Measurements from ENCODE around the genes SETBP1 and KATNAL2.

DNA sequence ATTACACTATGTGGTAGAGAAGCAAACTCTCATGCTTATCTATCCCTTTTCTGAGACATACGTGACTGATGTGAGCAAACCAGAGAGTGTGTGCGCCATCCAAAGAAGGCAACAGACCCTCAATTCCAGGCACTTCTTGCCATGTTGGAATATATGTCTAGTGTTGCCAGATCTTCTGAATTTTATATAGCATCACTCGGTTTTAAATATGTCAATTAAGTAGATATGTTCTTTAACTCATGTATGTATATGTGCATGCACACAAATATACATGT, 207.6 kb downstream of the PIK3C3 start:
- PRO-cap, result no peak
- RAMPAGE, long total RNA, result no peak

GRCh38 chr18:42614662-42615125, 500.8 kb downstream of the RIT2 start:
- PRO-cap, result no peak
- RAMPAGE, long total RNA, result no peak

DNA sequence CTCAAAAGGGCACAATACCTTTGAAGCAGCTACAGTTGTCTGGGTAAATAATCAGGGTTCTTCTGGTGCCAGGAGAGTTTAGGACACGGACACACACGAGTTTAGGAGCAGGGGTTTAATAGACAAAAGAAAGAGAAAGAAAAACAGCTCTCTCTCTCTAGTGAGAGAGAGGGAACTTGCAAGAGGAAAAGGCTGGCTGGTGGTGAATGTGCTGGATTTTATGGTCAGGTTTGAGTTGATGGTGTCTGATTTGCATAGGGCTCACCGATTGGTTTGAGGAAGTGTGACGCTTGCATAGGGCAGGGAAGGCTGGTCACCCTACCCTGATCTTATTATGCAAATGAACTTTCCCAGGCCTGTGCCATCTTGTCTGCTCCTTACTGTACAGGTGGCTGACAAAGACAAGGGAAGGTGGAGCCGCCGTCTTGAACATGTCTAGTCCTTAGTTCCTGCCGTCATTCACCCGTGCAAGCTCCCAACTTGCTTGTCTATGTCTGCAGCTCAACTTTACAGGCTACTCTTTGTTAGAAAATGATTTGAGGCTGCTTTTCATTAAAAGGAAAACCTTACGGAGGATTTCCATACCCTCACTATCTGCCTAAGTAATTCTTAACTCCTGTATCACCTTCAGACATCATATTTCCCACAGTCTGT, 408.8 kb downstream of the RIT2 start:
- PRO-cap, result no peak
- RAMPAGE, long total RNA, result no peak

DNA sequence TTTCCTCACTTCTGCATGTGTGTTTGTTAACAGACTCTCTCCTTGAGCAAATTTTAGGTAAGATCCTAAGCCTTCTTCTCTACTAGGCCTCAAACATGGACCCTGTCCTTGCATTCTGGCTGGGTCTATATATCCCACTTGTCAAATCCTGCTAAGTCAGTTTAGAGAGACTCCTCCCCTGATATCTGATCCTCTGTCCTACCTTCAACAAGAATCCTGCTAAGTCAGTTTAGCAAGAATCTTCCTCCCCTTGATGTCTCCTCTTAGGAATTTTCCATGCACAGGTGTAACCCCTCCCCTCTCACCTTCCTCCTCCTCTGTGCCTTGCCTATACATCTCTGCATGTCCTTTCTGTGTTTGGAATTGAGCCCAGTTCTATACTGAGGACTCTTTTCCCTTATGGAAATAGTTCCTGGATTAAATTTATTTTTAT, 80.9 kb downstream of the RIT2 start:
- PRO-cap, result no peak
- RAMPAGE, long total RNA, result no peak

DNA sequence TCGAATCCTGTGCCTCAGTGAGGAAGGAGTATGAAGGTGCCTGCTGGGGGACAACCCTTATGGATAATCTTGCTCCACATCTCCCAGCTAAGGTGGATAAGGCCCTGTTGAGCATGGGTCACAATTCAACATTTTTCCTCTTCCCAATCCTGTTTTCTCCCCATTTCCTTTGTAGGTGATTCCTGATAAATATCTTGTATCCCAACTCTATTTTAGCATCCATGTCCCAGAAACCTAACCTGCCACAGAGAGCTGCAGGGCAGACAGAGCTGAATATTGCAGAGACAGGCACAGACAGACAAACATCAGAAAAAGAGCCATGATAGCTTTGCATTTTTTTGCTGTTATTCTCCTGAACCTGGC, 142.3 kb upstream of the SYT4 start:
- PRO-cap, result no peak
- RAMPAGE, long total RNA, result no peak

DNA sequence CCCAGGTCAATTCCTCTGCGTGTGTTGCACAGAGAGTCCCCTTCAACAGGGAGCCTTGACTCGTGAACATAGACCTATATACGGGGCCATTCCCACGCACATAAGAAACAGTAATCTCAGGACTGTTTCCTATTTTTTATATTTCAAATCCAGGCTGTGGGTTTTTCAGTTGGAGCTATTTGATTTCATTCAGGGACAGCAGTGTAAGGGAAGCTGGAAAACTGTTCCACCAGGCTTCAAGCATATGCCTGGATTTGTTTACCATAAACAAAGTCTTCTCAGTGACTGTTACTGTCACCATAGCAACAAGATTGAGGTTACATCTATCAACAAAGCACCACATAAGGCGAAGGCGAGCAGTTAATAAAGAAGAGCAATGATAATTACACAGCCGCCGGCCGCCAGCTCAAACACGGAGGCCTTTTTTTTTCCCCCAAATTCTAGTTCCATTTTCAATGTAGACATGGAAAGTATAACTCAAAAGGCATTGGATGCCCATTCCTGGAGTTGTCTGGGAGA, 553.6 kb upstream of the SYT4 start:
- PRO-cap, result no peak
- RAMPAGE, long total RNA, result no peak

DNA sequence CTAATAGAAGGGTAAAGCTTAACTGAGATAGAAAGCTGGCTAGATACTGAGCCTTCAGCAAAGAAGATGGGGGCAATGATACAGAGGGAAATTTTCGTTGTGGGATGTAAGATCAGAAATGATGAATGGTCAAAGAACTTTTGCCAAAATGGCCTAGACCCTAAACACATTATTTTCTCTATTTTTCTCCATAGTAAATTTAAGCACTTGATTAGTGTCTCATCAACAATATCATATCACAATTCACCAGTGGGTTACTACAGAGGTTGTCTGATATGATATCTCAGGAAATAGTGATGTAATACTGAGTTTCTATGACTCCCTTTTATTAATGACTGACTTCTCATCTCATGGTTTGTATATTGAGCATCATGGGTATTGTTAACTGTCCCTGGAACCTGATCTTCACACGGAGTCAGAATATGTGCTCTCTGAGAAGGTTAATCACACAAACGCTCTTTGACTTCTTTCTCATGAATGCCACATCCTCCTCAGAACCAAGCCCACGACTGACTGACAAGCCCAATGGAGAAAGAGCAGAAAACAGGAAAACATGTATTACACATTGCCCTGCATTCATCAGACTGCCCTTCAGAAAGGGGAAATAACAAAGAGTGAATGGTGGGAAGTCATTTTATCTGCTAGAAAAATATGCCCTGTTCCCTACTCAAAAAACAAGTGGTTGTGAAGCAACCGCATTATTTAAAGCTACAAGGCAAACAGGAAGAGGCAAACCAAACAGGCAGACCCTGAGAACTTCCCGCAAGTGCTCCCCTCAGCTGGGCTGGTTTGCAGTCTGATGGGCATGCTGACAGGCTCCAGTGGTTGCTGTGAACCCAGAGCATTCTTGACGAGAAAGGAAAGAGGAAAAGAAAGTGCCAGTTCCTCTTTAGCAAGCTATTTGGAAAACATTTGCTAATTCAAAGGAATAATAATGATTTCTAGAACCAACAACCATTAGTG, 173.0 kb upstream of the SETBP1 start:
- PRO-cap, result no peak
- RAMPAGE, long total RNA, result no peak

GRCh38 chr18:44680744-44681427, at the start of gene SETBP1:
SETBP1 (plus strand) TSS chr18:44680888.
- PRO-cap, result no peak
- RAMPAGE, long total RNA, result no peak

- PRO-cap, result unidirectional peak, minus-strand start at chr18:44759236; bidirectional peak, plus-strand start at chr18:44759586, minus-strand start at chr18:44759327
- RAMPAGE, long total RNA, result no peak
These were observed 78.6 kb downstream of the SETBP1 start for GRCh38 chr18:44759098-44759859.

GRCh38 chr18:44772361-44772881, 91.7 kb downstream of the SETBP1 start:
- PRO-cap, result no peak
- RAMPAGE, long total RNA, result no peak

DNA sequence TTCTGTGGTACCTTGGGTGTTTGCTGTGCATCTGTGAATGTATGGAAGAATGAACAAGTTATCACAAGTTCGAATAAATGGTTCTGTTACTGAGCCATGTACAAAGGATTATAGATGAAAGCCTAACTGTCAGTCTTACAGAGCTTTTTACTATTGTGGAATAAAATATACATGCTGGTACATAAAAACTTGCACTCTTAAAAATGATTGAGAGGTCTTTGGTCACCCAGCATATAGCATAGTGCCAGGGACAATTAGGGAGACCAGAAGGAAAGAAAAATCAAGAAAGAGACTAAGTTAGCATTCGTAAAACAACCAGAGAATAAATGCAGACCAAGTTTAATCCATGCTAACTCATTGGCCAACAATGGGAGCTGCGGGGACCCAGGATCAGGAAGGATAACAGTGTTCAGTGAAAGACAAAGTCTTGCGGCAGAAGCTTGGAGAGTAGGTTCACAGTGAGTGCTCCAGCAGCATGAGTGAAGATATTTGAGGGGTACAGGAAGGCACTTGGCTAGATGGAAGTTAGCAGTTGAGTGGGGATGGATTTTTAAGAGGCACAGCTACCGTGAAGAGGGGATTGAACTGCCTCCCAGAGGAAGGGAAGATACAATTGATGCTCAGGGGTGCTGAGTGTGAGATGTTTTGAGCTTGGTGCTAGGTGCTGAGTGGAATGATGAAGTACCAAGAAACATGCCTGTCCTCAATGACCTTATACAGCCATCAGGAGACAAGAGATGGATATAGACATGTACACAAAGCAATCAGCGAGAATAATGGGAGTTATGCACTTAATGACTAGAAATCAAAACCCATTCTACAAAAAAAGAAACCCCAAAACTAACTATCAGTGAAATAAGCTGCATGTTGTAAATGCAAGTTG, 281.4 kb downstream of the SETBP1 start:
- PRO-cap, result no peak
- RAMPAGE, long total RNA, result no peak

DNA sequence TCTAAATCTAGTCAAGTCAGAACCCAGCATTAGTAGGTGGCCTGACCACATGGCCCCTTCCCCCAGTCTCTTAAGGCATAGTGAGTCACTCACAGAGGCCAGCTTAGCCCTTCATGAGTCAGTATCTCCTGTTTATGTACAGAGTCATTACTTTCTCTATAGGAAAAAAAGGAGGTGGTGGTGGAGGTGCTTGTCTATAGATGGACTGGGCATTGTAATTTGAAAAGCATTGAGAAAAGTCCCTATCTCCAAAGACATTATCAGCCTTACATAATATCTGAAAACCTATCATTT, 22.7 kb upstream of the SIGLEC15 start:
- PRO-cap, result no peak
- RAMPAGE, long total RNA, result no peak

DNA sequence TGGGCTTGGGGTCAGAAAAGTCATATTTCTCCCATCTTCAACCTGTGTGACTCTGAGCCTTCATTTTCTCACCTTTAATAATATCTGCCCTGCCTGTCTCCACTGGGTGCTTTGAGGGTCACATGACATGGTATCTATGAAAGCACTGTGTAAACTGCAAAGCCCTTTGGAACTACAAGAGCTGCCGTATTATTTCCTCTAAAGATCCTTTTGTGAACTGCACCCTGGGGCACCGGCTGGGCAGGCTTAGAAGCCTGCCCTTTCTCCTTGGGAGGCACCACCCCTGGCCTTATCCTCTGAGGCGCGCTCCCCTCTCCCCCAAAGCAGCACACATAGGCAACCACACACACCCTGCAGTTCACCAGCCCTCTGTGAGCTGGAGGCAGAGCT, 10.7 kb downstream of the SIGLEC15 start:
- PRO-cap, result no peak
- RAMPAGE, long total RNA, result no peak

DNA sequence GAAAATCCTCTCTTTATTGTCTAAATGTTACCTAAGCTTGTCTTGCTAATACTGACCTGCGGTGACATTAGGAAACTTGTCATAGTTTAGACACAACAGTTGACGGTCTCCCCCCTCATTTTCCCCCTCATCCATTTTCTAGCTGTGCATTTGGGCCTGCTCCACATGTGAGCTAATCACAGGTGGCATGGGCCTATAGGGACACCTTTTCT, 125.8 kb downstream of the LOXHD1 start:
- PRO-cap, result no peak
- RAMPAGE, long total RNA, result no peak

- PRO-cap, result no peak
- RAMPAGE, long total RNA, result no peak
These were observed 57.8 kb upstream of the ST8SIA5 start for GRCh38 chr18:46814593-46815122.

- PRO-cap, result bidirectional peak, plus-strand start at chr18:46917602, minus-strand start at chr18:46917454
- RAMPAGE, long total RNA, result no peak
These were observed at the start of gene KATNAL2 for GRCh38 chr18:46917570-46917955. KATNAL2 (plus strand) TSS chr18:46917602.

DNA sequence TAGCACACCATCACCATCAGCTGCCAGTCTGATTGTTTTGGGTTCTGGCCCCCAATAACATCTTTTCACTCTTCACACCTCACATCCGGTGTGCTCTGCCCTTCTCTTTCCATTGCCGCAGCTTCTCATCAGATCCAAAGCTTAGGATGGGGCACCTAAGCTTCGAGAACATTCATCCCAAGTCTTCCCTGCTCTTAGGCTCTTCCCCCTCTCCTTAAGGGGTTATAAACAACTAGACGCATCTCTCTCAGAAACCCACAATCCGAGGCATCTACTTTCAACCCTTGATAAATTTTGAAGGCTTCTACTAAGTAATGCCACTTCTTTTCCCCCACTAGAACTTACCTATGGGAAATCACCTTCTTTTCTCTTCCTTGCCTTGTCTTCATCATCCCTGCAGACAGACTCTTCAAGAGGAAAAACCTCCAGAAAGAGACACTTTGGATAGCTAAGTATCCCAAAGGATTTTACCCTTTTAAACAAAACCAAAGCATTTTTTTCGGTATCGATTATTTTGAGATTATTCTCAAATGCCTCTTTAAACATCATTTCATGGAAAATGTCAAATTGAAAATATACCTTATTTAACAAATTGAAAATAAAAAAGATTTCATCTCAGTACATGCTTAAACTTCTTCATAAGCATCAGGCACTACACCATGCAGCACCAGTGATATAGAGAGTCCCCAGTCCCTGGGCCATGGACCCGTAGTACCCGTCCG, 48.5 kb downstream of the HDHD2 start:
- PRO-cap, result no peak
- RAMPAGE, long total RNA, result no peak

DNA sequence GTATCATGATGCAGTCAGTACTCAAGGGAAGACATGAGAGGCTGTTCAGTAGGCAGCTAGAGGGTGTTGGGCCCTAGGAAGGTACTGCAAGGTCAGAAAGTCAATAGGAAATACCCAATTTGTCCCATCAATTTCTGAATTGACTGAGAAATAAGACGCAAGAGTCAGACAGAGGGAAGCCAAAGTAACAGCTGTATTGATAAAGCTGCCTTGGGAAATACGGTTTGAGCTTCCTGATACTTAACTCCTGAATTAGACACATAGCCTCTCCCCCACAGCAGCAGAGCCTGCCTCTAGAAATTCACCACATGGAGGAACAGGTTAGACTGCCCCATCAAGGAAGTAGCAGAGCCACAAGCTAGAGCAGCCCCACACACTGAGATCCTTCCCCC, 220.1 kb downstream of the SMAD2 start:
- PRO-cap, result no peak
- RAMPAGE, long total RNA, result no peak

DNA sequence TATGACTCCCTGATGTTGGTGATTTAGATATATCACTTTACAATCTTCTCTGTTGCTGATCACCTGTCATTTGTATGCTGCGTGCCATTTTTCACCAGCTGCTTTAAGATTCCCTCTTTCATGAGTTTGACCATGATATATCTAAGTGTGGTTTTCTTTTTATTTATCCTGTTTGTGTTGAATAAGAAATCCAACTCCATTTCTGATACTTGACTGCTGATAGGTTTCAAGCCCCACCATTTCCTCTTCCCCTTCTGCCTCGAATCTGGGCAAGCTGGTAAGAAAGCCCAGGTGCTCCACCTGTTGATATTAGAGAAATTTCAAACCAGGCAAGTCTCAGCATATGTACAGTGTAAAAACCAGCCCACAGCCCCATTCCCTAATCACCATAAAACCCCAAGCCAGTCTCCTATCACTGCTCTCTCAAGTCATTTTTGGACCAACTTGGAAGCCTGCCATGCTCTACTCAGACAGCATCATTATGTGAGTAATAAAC, 46.7 kb downstream of the SMAD2 start:
- PRO-cap, result no peak
- RAMPAGE, long total RNA, result no peak

DNA sequence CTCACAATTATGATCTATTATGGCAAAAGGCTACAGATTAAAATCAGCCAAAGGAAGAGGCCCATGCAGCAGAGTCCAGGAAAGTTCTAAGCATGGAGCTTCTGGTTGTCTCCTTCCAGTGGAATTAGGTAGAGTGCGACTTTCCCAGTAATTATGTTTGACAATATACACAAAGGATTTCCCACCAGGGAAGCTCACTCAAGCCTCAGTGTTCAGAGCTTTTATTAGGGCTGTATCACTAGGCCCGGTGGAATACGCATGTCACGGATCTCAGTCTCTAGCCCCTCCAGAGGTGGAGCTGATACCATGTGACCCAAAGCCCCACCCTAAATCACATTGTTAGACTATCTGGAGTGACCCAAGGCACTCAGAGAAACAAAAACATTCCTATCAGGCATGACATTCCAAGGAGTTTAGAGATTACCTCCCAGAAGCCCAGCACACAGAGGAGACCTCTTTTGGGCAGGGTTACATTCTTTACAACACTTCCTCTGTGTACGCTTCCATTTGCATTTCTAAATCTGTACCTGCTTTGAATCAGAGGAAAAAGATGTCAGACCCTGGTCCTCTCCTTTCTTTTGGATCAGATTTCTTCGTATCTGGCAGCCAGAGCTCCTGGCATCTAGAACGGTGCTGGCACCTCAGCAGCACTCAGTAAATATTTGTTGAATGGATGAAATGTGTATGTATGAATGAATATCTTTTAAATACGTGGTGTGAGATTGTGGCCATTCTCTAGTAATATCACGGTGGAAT, 37.6 kb upstream of the SMAD2 start:
- PRO-cap, result no peak
- RAMPAGE, long total RNA, result no peak